ENCODE data around the gene EML4.

- RRBS, 2 experiments = no CpG with 5 or more reads among the region's 8 CpGs
These were observed 22.9 kb downstream of the CDC42EP3 start for GRCh38 chr2:37648525-37649010.

DNA sequence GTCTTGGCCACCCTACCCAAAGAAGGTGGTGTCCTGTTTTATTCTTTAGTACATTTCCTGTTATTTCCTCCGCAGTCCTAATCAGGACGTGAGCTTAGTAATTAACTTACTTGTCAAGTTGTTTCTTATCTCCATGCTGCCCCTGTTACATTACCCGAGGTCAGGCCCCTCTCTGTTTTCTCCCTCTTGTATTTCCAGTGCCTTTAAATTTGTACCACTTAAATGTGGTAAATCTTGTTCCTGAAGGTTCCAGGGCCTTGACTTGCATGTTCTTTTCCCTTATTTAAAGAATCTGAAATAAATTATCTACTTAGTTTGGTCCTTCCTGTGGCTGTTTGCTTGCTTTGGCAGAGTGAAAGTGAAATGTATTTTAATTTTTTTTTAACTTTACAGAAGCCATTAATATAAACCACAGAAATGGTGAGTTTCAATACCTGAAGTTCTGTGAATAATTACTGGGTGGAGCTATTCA lies 73.5 kb upstream of the RMDN2 start:
- RRBS, 2 experiments = no CpG with 5 or more reads among the region's 3 CpGs

- RRBS, 2 experiments = no CpG with 5 or more reads among the region's 17 CpGs
These were observed 366 bp upstream of the ATL2 start for GRCh38 chr2:38377469-38377809.

- RRBS, 2 experiments = no CpG with 5 or more reads among the region's 8 CpGs
These were observed 8.1 kb downstream of the SRSF7 start for GRCh38 chr2:38743016-38743545.

GRCh38 chr2:38849552-38850160 lies 26.1 kb downstream of the DHX57 start:
- RRBS, 2 experiments = no CpG with 5 or more reads among the region's 4 CpGs

DNA sequence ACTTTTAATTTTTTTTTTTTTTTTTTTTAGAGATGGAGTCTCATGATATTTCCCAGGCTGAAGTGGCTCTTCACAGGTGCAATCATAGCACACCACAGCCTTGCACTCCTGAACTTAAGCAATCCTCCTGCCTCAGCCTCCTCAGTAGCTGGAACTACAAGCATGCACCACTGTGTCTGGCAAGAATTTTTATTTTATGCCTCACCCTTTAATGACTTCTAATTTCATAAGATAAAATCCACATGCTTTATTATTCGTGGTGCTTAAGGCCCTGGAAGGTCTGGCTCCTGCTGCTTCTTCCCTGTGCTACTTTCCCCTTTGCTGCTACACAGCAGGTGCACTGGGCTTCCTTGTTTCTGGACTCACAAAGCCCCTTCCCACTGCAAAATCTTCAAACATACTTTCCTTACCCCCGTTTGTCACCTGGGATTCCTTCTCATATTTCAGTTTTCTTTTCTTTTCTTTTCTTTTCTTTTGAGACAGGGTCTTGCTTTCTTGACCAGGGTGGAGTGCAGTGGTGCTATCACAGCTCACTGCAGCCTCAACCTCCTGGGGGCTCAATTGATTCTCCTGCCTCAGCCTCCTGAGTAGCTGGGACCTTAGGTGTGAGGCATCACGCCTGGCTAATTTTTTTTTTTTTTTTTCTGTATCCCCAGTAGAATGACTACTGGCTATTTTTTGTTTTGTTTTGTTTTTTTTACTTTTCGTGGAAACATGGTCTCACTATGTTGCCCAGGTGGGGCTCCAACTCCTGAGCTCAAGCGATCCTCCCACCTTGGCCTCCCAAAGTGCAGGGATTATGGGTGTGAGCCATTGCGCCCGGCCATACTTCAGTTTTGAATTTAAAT lies 22.9 kb downstream of the DHX57 start:
- RRBS, 2 experiments = no CpG with 5 or more reads among the region's 7 CpGs

DNA sequence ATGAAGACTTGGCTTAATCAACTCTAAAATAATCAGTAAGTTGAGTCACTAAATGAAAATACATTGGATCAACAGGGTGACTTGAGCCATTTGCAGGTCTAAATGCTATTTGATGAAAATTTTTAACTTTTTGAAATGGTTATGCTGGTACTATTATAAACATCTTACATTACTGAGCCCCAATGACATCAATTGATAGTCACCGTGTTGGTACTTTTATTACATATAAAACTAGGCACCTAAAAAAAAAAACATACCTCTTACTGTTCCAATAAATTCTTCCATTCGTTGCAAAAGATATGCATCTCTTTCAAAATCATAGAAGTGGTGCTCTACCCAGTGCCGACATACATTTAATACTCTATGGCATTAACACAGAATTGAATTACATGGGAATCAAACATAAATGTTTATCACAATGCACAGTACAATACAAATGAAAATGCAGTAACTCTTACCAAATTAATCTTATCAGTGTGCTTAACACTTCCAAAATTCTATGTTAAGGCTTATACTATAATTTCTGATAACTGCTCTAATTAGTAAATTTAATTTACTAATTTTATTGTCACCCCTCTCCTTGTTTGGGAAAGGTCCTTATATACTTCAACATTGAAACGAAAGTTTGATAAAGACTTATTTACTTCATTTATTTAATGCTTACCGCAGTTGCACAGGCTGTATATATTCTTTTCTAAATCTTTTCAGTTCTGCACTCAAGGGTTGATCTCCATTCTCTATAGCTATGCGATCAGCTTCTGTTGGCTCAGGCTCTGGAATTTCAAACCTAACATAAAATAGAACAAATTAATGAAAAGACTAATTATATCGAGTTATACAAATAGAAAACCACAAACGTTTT lies 107.4 kb downstream of the SOS1 start:
- RRBS, 2 experiments = no CpG with 5 or more reads among the region's 8 CpGs

- RRBS, 2 experiments = no CpG with 5 or more reads among the region's 5 CpGs
These were observed 102.2 kb downstream of the SOS1 start for GRCh38 chr2:39018429-39019175.

DNA sequence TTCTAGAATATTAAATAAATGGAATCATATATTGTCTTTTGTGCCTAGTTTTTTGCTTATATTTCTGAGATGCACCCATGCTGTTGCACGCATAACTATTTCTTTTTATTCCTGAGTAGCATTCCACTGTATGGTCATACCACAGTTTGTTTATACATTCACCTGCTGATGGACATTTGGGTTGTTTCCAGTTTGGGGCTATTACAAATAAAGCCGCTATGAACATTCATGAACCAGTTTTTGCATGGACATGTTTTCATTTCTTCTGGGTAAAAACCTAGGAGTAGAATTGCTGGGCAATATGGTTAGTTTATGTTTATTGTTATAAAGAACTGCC lies 68.4 kb downstream of the SOS1 start:
- RRBS, 2 experiments = no CpG with 5 or more reads among the region's 2 CpGs

- RRBS, 2 experiments = no CpG with 5 or more reads among the region's 88 CpGs
These were observed 123.0 kb upstream of the SOS1 start for GRCh38 chr2:39243508-39244543.

GRCh38 chr2:39286314-39286833 lies 150.7 kb downstream of the MAP4K3 start:
- RRBS, 2 experiments = no CpG with 5 or more reads among the region's 4 CpGs

DNA sequence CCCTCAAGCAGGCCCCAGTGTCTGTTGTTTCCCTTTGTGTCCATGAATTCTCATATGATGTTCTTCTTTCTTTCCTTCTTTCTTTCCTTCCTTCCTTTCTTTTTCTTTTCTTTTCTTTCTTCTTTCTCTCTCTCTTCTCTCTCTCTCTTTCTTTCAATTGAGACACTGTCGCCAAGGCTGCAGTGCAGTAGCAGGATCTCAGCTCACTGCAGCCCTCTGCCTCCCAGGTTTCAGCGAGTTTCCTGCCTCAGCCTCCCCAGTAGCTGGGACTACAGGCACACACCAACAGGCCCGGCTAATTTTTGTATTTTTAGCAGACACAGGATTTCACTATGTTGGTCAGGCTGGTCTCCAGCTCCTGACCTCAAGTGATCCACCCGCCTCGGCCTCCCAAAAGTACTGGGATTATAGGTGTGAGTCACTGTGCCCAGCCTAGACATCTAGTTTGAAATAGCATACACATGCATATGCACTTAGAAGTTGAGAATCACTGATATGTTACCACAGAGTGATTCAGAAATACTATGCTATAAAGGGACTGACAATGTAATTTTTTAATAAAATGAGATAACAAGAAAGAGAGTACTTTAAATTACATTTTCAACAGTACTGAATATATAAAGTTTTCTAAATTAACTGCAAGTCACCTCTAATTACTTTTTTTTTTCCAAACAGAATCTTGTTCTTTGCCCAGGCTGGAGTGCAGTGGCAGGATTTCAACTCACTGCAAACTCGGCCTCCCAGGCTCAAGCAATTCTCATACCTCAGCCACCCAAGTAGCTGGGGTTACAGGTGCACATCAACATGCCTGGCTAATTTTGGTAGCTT lies 123.5 kb downstream of the MAP4K3 start:
- RRBS, 2 experiments = no CpG with 5 or more reads among the region's 6 CpGs

DNA sequence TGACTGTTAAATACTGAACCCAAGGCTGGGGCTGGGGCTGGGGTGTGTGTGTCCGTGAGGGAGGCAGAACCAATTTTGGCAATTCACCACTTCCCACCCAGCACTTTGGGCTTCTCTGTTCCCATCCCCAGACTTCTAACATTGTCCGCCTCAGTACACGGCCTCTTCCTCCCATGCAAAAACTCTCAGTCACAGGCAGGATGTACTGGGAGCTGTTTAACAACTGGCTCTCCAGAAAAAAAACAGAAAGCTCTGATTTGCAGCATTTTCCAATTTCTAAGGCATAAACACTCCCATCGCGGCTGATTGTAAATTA lies 73.0 kb upstream of the MAP4K3 start:
- RRBS, 2 experiments = no CpG with 5 or more reads among the region's 5 CpGs

- RRBS, 2 experiments = under 1% methylated on average over 7 to 8 of the region's 56 CpGs
These were observed 207.0 kb upstream of the PKDCC start for GRCh38 chr2:41840481-41841658.

DNA sequence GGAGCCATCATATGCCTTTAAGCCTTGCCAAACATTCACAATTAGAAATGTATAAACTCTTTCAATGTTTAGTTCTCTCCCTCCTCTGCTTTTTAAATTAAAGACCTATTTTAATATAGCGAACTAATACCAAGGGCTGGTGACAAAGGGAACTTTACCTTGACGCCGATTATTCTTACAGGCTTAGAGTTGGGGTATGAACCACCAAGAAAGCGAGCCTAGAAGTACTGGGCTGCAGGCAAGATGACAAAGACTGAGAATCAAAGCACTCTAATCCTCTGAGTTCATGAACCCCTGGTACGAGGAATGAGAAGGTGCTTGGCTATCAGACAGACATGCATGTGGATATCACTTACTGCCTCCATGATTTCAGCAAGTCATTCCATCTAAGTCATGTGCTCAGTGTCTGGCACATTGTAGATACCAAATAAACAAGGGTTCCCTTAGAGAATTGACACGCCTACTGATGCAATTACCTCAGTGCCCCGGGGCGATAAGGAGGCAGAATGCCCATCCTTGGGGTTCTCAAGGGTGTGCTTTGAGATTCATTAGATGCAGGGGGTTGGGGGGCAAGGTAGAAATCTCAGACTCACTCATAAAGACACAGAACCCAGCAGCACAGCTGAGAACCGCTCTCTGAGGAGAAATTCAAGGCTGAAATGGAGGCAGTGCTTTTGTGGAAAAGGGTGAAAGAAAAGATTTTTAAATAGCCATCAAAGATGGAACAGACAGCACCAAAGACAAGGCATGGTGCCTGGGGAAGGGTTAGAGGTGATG lies 125.6 kb upstream of the PKDCC start:
- RRBS, 2 experiments = no CpG with 5 or more reads among the region's 9 CpGs

GRCh38 chr2:41938026-41938930 lies 109.5 kb upstream of the PKDCC start:
- RRBS, 2 experiments = no CpG with 5 or more reads among the region's 10 CpGs

DNA sequence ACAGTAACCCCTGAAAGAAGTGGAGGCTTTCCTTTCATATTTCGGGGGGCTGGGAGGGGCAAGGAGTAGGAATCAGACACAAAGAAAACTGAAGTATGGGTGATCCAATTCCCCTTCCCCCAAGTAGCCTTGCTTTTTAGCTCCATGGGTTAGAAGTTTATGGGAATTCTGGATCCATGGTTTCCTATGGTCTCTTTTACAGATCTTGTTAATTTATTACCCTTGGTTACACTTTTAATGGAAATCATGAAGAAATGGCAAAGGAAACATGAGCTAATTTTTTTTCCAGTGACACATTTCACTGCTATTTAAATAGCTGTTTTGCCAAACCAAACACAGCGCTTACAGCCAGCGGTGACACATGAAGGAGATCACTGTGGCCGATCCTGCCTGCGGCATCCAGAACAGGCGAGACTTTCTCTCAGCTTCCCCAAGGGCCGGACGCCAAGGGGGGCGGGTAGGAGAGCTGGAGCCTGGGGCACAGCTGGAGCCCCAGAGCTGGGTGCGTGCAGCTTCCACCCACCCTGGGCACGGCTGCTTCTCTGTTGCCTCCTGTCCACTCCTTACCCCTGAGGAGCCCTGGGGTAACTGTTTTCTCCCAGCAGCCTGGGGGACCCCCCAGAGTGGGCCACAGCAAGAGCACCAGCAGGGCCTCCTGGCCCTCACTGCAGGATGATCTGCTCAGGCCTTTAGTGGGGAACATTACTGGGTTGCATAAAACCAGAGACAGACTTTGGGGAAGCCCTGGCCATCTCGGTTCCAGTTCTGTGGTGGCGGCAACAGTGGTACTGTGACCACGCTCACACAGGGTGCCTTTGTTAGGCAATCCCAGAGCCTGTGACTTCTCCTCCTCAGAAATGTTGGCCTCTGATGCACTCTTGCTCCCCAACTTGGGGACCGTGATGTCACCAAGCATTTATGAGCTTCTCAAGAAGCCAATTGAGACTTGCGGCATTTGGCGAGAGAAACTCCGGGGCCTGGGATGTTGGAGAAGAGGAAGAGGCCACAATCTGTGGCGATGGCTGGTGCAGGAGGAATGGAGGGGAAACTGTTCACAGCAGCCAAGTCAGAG lies 81.2 kb upstream of the PKDCC start:
- RRBS, 2 experiments = no CpG with 5 or more reads among the region's 19 CpGs

DNA sequence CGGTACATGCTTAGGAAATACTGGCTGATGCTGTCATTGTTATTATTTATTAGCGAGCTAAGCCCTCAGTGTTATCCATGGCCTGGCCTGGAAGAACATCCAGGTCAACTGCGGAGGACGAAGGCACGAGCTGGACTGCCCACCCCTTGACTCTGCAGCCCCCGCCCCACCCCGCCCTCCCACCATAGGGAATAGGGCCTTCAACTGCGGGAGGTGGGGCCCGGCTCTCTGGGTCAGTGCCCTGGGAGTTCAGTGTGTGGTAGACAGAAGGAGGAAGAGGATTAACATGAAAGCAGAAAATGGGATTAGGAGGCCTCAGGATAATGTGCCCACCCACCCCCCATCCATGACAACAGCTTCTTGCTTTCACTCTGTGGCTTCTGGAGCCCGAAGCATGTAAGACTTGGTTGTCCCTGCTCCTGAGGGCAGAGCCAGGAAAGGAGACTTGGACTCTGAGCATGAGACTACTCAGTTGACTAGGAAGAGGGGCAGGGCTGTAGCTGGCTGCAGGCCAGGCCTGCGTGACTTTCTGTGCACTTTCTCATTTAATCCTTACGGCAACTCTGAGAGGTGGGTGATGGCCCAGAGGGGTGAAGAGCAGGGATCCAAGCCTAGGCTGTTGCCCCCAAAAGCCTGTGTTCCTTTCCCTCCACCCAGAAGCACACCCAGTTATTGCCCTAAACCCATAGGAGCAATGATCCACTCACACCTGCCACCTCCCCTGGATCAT lies 13.3 kb downstream of the PKDCC start:
- RRBS, 2 experiments = no CpG with 5 or more reads among the region's 12 CpGs

DNA sequence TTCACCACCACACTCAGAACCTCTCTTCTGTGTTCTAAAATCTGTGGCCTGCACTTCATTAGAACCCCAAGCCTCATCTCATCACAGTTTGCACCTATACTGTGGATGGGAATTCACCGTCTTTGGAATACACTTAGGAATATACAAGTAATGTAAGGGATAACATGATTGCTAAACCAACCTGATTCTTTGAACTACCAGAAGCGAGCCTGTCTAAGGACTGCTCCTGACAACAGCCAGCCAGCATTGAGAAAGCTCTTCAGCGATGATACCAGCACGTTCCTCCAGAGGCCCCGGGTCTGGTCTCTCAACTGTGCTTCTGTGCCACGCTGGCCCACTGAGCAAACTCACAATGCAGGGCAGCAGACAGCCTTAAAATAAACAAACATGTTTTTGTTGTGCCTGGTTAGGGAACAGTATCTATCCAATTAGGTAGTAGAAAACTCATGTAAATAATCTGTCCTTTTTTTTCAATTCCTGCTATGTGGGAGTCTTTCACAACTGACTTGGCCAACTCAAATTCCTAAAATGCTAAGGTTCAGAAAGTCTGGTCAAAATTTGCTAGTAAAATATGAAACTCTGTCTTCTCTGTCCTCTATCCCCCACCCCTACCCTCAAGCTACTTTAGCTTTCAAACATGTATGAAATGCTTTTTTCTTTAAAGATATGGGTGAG lies 21.5 kb upstream of the EML4 start:
- RRBS, 2 experiments = no CpG with 5 or more reads among the region's 6 CpGs

DNA sequence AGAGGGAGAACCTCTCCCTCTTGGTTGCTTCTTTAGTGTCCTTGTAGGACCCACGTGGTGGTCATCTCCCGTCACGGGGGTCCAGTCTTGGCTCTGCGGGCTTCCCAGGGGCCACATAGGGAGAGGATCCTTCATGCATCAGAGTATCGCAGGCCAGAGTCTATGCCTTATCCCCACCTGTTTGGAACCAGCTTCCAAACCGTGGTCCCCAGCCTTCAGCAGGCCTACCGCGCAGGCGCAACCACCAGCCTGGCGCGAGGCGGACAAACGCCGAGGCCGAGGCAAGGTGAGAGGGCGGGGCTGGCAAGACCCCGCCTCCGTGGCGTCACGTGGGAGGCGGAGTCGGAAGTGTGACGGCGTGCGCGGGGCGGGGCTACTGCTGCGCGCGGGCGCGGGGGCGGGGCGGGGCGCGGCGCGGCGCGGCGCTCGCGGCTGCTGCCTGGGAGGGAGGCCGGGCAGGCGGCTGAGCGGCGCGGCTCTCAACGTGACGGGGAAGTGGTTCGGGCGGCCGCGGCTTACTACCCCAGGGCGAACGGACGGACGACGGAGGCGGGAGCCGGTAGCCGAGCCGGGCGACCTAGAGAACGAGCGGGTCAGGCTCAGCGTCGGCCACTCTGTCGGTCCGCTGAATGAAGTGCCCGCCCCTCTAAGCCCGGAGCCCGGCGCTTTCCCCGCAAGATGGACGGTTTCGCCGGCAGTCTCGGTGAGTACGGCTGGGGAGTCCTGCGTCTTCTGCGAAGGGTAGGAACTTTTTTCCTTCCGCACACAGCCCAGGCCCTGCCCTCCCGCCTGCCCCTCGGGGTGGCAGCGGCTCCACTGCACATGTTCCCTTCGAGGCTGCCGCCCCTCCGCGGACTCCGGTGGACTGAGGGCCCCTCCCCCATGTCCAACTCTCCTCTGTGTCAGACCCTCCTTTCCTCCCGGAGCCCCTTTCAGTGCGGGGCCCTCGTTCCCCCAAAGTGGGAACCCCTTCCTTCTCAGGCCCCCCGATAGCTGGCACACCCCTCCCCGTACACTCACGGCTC lies at the start of gene EML4:
Gene EML4, plus strand, starts transcription at position 420 of the 1,025 bp plus-strand sequence.
- RRBS, 2 experiments = under 1% methylated on average over 23 of the region's 97 CpGs